H9 (cell line): ENCODE data around the genes UNC119B and ACADS.

- PRO-cap = no peak
Measured at GRCh38 chr12:120144095-120144958, 27.8 kb upstream of the RAB35 start.

GRCh38 chr12:120199353-120199733 is 1.6 kb downstream of the RPLP0 start:
- PRO-cap = no peak

GRCh38 chr12:120229140-120230339 is 28.6 kb upstream of the RPLP0 start:
- PRO-cap = bidirectional peak, plus-strand start at chr12:120229468, minus-strand start at chr12:120229327; bidirectional peak, plus-strand start at chr12:120229800, minus-strand start at chr12:120229662

GRCh38 chr12:120234502-120235350 is 30.8 kb downstream of the PXN start:
- PRO-cap = bidirectional peak, plus-strand start at chr12:120235001, minus-strand start at chr12:120234835

- PRO-cap = no peak
Measured at GRCh38 chr12:120240307-120241110, 25.0 kb downstream of the PXN start.

DNA sequence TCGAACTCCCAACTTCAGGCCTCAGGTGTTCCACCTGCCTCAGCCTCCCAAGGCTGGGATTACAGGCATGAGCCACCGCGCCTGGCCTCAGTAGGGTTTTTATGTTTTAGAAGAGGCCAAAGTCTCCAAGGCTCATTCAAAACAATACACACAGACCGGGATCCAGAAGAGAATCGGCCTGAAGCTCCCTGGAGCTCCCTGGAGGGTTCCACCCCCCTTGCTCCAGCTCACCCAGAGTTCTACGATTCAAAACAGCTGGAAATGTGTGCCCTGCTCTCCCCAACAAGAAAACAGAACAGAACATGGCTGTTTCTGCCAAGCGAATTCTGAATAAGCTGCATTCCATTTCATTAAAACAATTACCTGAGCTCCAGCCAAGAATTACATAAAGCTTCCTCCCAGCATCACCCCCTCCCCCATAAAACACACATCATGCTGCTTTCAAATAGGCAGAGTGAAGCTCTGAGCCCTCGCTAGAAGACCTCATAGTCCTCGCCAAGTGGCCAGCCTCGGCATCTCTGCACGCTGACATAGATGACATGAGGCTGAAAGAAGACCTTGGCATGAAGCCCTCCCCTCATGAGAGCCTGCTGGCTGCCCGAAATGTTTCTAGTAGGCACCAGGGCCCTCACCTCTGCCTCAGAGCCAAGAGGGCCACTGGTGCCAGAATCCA is 8.5 kb downstream of the PXN start:
- PRO-cap = no peak

DNA sequence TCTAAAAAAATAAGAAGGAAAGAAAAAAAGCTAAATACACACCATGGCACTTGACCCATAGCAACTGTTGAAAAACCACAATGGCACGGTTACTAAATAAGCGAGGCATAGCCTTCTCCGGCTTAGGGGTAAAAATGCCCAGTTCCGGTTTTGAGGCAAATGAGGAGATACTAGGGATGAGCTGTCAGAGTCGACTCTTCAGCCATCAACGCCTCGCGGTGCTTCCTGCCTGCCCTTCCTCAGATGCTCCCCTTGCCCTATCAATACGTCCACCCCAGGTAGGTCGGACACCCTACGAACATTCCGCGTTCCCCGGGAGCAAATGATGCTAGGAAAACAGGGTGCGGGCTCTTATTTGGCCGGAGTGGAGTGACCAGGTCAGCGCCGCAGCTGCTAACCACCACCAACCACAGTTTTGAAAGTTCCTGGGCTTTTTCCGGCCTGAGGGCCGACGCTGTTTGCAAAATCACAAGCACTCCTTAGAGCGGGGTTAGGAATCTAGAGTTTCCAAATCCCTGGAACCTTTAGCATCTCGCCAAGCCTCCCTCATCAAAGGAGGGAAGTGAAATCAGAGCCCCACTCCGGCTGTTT is 1.2 kb downstream of the SRSF9 start:
- PRO-cap = no peak

GRCh38 chr12:120536418-120536966 is 2.3 kb downstream of the RNF10 start:
- PRO-cap = no peak

DNA sequence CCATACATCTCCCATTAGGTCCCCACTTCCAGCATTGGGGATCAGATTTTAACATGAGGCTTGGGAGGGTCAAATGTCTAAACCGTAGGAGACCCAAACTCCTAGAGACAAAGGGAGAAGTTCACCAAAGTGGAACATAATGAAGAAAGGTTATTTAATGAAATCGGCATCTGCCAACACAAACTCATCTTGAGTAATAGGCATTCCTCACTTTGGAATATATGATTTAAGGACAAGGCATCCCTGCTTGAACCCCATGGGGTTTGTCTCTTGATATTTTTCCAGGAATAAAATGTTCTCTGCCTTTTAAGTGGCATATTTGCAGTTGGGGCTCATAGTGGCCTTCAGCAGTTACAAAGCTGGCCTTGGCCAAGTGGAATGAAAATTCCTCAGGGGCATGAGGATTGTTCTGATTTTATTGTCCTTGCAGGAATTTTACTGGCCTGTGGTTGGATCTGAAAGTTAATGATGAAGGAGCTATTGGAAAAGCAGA is 7.1 kb downstream of the POP5 start:
- PRO-cap = no peak

- PRO-cap = no peak
Measured at GRCh38 chr12:120654622-120655061, 14.2 kb downstream of the CABP1 start.

DNA sequence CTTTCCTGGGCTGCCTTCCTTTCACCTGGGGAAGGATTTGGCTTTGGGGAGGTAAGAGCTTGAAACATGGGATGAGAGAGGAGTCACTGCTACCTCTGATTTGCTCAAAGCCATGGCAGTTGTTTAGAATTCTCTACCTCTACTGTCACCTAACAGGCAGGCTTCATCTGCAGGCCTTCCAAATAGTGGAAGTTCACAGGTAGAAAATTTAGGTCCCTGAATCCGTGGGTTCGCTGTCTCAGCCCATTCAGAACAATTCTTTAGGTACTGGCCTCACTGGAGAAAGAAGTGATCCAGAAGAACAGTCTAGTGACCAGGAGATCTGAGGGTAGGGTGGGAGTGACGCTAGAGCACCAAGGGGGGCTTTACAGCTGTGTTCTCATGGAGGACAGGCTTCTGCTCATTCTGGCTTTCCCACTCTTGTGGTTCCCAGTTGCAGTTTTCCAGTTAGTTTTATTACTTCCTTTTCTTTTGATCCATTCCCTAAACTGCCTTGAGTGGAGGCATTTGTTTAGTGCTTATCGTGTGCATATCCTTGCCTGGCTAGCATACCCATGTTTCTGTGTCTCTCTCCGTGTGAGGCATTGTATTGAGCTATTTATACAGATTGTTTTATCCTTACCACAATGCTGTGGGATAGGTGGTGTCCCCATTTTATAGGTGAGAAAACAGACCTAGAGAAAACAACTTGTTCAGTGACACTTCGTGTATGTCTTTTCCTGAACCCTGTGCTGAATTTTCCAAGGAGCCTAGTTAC is 3.9 kb downstream of the MLEC start:
- PRO-cap = no peak

- PRO-cap = no peak
Measured at GRCh38 chr12:120694723-120695174, 7.8 kb downstream of the MLEC start.

- PRO-cap = bidirectional peak, plus-strand start at chr12:120710173, minus-strand start at chr12:120710188; bidirectional peak, plus-strand start at chr12:120710458, minus-strand start at chr12:120710332; bidirectional peak, plus-strand start at chr12:120710927, minus-strand start at chr12:120710720
Measured at GRCh38 chr12:120709873-120710832, at the start of gene UNC119B. TSS of gene UNC119B (plus strand) at chr12:120710458.

- PRO-cap = bidirectional peak, plus-strand start at chr12:120710927, minus-strand start at chr12:120710720; unidirectional peak, minus-strand start at chr12:120710932; unidirectional peak, minus-strand start at chr12:120710992; unidirectional peak, minus-strand start at chr12:120711062; unidirectional peak, minus-strand start at chr12:120711141
Measured at GRCh38 chr12:120710833-120711285, 601 bp downstream of the UNC119B start.

DNA sequence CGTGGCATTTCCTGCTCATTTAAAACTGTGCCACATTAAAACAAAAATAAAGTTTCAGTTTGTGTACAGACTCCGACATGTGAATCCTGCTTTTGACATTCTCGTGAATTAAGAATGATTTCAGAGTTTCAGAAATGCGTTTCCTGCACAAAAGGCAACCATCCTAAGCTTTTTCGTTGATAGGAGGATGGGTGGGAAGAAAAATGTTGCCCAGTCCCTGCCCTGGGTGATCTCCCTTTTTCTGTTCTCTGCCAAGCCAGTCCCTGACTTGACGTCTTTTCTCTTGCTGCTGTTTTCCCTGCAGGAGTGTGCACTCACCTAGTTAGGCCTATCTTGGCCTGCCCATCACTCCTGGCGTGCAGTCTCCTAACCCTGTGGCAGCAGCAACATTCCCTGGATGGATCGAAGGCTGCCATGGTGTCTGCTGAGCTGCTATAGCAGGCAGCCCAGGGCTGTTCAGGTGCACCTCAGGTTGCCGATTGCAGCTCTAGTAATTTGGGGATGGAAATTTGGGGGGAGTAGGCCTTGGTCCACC is 1.1 kb downstream of the UNC119B start:
- PRO-cap = no peak

DNA sequence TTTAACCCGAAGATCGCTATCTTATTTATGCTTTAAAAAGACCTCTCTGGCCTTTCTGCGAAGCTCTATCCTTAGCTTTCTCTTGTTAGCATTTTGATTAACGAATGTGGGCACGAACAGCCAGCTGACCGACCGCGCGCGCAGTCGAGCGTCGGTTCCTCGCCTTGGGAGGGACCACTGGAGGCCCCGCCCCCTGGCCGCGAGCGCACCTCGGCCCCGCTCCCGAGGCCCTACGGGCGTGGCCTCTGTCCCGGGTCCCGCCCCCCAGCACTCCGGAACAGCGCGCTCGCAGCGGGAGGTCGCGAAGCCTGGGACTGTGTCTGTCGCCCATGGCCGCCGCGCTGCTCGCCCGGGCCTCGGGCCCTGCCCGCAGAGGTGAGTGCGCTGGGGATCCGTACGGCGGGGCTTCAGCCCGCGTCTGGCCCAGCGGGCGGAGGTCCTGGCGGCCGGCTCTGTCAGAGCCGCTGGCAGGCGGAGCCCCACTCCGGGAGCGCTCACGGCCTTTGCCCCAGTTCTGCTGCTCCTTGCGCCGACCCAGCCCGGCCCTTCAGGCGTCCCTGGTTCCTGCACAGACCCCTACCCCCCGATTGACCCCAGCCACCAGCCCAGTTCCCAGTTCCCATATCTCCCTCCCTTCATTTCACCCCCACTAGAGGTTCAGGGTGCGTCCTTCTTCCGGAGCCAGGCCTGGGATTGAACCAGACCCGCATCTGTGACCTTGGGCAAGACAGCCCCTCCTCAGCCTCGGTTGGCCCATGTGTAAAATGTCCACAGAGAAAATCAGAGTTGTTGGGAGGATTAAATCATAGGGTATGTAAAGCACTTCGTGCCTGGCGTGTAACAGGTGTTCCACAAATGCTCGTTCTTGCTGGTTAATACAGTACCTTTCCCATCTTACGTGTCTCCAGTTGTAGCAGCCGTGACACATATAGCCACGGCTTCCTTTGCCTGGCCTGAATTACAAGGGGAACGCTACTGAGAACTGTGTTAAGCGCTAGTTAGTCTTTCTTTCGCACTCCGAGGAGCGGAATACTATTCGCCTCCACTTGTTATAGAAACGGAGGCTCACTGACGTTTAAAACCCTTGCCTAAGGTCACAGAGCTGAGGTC is at the start of gene ACADS:
TSS of gene ACADS (plus strand) at position 270 of the 1,110 bp plus-strand sequence.
- PRO-cap = bidirectional peak, plus-strand start at position 319 of the sequence, minus-strand start at position 195 of the sequence; bidirectional peak, plus-strand start at position 585 of the sequence, minus-strand start at position 420 of the sequence

DNA sequence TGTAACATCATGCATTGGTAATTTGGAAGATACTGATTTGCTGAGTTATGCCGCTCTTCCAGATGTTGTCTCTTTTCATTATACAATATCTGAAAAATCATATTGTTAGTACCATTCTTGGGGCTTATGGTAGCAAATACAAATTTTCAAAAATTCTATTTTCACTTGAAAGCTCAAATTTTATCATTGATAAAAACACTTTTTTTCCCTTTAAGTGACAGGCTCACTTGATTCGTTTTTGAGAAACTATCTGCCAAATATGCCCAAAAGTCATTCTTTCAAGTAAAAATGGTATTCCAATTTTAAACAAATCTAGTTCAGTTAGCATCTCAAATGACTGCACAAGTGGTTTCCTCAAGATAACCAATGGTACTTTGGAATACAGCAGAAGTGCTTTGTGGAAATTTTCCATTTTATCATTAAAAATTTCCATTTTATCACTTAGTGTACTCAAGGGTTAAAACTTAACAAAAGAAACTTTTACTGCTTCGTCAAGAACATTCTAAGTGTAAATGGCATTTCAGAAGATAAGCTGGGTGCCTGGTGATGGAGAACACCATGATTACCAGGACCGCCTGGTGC is 84.8 kb downstream of the SPPL3 start:
- PRO-cap = no peak

DNA sequence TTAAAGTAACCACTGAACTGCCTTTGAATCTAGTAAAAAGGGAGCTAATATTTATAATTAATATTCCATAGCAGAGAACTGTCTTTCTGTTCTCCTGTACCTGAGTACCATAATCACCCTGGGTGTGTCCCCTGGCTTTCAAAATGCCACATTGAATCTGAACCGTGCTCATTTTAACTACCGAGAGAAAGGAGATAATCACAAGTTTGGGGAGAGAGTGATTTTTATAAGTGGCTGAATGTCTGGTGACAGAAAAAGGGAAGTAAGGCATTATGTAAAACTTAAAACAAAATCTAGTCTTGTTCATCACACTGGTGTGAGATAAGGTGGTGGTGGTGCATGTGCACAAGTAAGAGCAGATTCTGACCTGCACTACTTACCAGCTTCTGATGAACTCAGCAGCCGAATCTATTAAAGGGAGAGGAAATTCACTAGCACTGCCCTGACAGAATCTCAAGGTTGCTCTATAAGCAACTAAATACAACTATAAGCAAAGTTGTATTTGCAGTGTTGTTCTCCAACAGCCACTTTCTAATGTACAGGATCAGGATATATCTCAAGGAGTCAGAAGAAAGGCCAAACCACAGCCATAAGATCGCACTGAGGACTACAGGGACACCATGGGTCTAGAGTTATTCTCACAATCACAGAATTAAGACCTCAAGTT is 56.3 kb downstream of the SPPL3 start:
- PRO-cap = no peak

DNA sequence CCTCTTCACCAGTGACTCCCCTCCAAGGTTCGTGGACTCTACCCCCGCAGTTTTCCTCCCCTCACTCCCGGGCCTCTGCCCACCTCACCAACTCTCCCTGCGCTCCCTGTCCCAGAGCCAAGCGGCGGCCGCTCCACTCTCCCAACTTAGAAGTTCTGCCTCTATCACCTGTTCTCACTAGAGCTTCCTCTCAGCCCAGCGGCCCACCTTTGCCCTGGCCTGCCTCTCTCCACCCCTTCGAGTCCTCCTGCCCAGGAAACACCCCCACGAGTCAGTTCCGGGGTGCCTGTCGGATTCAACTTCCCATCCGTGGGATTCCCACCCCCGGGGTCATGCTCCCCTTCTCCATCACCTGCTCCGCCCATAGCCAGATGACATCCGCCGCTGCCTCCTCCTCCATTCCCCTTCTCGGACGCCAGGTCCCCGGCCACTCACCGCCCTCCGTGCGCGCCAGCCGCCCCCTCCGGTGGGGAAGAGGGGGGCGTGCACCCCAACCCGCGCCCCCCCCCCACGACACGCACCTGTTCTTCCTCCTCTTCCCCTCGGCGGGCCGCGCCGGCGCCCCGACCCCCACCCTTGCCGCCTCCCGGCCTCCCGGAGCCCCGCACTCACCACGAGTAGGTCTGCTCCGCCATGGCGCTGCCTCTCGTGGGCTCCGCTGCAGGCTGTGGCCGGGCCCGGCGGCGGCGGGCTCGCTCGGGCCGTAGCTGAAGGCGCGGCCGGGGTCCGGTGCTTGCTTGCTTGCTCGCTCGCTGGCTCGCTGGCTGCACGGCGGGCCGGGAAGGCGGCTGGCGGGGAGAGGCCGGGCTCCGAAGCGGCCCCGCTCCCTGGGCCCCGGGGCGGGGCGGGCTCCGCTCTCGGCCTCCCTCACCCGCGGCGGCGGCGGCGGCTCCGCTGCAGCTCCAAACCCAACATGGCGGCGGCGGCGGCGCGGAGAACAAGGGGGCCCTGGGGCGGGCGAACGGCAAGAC is 640 bp downstream of the SPPL3 start:
- PRO-cap = bidirectional peak, plus-strand start at position 399 of the sequence, minus-strand start at position 140 of the sequence; bidirectional peak, plus-strand start at position 905 of the sequence, minus-strand start at position 939 of the sequence

DNA sequence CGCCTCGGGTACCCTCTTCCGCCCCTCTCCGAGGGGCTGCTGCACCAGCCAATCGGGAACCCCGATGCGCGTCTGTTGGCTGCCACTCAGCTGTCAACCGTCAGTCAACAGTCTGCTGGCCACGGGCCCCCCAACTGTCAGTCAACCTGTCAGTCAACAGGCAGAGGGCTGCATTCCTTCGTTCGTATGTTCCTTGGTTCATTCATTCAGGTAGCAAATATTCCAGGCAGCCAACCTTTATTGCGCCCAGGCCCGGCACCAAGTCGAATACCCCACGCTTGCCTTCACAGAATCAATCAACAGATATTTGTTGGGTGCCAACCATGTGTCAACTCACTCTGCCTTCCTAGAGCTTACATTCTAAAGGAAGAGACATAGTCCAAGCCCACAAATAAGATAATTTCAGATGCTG is 411 bp upstream of the SPPL3 start:
- PRO-cap = no peak